HEK293 (cell line): Measurements from ENCODE around the genes SLC11A1, CNPPD1 and GMPPA.

DNA sequence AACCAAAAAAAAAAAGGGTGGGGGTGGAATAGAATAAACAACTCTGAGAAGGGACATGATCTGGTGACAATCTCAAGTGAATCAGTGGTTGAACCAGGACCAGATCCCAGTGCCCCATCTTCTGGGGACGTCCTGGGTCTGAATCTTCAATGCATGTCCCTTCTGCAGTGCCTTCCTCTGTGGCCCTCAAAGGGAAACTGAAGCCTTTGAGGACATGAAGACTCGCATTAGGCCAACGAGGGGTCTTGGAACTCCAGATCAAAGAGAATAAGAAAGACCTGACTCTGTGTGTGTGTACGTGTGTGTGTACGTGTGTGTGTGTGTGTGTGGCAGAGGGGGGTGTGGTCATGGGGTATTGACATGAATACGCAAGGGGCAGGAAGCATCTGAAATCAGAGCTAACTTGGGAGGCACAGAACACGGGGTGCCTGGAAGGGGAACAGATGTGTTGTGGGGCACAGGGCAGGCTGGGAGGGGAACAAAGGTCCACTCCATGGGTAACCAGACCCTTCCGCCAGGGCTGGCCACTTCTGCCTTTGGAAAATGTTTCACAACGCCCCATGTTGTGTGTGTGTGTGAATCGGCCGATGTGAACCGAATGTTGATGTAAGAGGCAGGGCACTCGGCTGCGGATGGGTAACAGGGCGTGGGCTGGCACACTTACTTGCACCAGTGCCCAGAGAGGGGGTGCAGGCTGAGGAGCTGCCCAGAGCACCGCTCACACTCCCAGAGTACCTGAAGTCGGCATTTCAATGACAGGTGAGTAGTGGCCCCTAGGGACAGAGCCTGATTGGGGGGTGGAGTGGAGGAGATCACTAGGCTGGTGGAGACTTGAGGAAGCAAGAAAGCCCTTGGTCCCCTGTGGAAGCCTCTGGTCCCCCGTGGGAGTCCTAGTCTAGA is at the start of gene SLC11A1:
SLC11A1 (plus strand) TSS at position 657 of the 900 bp plus-strand sequence.
- PRO-cap, result no peak
- RRBS, 2 experiments, result no CpG with 5 or more reads among the region's 18 CpGs

- PRO-cap, result no peak
- RRBS, 2 experiments, result no CpG with 5 or more reads among the region's 21 CpGs
Measured at GRCh38 chr2:218392593-218393624, 6.8 kb upstream of the CTDSP1 start.

DNA sequence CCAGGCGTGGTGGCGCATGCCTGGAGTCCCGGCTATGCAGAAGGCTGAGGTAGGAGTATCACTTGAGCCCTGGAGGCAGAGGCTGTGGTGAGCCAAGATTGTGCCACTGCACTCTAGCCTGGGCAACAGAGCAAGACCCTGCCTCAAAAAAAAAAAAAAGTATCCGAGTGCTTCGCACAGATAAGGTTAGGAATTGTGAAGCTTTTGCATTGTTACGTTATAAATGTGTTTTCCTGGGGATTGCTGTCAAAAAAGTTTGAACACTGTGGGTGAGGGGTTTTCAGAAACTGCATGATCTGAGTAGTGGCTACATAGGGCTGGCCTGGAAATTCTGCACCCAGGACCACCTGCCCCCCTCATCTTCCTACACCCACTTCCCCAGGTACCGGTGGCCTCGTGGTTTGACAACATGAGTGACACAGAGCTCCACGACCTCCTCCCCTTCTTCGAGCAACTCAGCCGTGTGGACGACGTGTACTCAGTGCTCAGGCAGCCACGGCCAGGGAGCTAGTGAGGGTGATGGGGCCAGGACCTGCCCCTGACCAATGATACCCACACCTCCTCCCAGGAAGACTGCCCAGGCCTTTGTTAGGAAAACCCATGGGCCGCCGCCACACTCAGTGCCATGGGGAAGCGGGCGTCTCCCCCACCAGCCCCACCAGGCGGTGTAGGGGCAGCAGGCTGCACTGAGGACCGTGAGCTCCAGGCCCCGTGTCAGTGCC is 4.4 kb downstream of the CTDSP1 start:
- PRO-cap, result no peak
- RRBS, 2 experiments, result no CpG with 5 or more reads among the region's 21 CpGs

GRCh38 chr2:218744927-218745586 is 34.4 kb downstream of the TTLL4 start:
- PRO-cap, result no peak
- RRBS, 2 experiments, result no CpG with 5 or more reads among the region's 11 CpGs

DNA sequence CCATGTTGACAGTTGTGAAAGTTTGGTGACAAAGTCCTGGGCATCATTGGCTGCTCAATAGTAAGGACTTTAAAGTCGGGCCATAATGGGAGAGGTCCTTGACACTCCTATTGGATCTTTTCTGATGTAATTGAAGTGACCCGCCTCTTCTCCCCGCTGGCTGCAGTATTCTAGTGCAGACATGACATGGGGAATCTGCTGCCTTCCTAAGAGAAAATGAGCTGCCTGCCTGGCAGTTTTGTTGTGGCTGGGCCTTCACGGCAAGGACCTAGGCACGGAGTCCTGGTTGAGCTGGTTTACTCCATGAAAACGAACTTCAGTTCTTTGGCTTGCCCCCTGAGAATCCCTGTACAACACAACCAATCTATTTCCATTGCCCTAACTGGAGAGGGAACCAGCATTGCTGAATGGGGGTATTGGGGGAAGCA is 26.0 kb upstream of the CYP27A1 start:
- PRO-cap, result no peak
- RRBS, 2 experiments, result no CpG with 5 or more reads among the region's 6 CpGs

DNA sequence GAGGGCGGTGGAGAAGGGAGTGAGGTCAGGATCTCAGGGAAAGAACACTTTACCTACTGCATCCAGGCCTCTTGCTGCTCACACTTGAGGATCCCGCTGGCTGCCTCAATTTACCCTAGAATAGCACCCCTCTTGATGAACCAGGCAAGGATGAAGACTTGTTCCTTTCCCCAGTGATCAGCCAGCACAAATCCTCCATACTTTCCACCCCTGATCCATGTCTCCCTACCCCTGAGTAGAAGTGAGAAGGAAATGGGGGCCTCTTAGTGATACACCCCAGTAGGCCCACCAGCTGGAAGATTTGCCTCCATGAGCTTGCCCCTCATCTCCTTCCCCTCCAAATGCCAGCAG is 14.3 kb downstream of the WNT10A start:
- PRO-cap, result no peak
- RRBS, 2 experiments, result no CpG with 5 or more reads among the region's 2 CpGs

DNA sequence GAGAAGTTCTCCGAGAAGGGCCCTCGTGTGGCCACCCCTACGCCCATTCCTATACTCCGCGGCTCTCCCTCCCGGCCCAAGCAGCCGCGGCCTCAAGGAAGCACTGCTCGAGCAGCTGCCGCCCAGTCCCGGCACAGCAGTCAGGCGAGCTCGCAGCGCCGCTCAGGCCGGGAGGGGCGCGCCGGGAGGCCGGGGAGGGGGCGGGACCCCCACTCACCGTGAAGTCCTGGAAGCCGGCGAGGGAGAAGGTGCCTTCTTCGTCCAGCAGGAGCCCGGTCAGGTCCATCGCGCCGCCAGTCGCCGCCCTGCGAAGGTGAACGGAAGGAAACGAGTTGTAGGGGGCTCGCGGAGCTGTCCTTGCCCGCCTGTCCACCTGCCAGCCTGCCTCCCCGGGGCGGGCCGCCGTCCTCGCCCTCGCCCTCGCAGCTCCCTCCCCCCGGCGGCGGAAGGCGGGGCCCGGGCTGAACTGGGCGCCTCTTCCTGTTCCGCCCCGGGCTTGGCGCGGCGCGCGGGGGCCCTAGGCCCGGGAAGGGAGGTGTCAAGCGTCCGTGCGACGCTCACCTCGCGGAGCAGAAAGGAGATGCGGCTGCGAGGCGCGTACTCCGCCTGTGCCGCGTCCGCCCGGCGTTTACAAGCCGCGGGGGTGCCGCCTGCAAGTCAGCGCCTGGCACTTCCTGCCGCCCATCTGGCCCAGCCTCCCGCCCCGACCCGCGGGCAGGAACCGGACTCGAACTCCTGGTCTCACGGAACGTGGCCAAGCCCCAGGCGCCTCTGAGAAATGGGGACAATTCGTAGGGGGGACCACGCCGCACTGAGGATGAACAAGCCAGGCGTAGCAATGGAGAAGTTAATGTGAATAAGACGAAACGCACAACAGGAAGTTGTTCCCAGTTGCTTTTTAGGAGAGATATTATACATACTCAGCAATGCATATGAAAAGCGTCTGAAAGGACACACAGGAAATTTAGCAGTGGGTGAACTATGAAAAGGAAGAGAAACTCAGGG is at the start of gene CNPPD1:
CNPPD1 (minus strand) TSS at position 383 of the 1,005 bp plus-strand sequence.
- PRO-cap, result bidirectional peak, plus-strand start at position 251 of the sequence, minus-strand start at position 135 of the sequence; bidirectional peak, plus-strand start at position 526 of the sequence, minus-strand start at position 383 of the sequence; bidirectional peak, plus-strand start at position 670 of the sequence, minus-strand start at position 687 of the sequence
- RRBS, 2 experiments, result 1 to 2% methylated on average over 37 to 52 of the region's 95 CpGs

GRCh38 chr2:219216070-219216899 is 2.5 kb downstream of the ABCB6 start:
- PRO-cap, result no peak
- RRBS, 2 experiments, result 96 to 97% methylated on average over 4 of the region's 22 CpGs

DNA sequence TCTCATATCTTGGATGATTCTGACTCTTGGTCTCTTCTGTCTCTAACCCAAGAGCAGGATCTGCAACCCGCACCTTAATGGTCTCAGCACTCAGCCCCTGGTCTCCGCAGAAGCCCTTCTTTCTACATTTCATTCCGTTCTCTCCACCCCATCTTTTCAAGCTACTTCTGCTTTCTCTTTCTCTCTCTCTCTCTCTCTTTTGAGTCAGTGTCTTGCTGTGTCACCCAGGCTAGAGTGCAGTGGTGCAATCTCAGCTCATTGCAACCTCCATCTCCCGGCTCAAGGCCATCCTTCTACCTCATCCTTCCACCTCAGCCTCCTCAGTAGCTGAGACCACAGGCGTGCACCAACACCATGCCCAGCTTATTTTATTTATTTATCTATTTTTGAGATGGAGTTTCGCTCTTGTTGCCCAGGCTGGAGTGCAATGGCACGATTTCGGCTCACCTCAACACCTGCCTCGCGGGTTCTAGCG is 1.2 kb upstream of the TUBA4A start:
- PRO-cap, result no peak
- RRBS, 2 experiments, result no CpG with 5 or more reads among the region's 11 CpGs

DNA sequence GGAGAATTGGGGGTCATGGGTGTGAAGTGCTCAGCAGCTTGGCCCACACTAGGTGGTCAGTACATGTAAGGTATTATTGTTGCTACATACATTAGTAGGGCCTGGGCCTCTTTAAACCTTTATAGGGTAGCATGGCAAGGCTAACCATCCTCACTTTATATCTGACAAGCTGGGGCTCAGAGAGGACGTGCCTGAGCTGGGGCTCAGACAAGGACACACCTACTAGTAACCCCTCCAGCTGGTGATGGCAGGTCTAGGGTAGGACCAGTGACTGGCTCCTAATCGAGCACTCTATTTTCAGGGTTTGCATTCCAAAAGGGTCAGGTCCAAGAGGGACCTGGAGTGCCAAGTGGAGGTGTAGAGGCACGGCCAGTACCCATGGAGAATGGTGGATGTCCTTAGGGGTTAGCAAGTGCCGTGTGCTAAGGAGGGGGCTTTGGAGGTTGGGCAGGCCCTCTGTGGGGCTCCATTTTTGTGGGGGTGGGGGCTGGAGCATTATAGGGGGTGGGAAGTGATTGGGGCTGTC is 1.3 kb upstream of the DES start:
- PRO-cap, result no peak
- RRBS, 2 experiments, result no CpG with 5 or more reads among the region's 4 CpGs

- PRO-cap, result no peak
- RRBS, 2 experiments, result no CpG with 5 or more reads among the region's 4 CpGs
Measured at GRCh38 chr2:219435756-219436058, 1.1 kb downstream of the SPEG start.

GRCh38 chr2:219448856-219449364 is 14.3 kb downstream of the SPEG start:
- PRO-cap, result no peak
- RRBS, 2 experiments, result 92 to 93% methylated on average over 27 to 28 of the region's 42 CpGs

DNA sequence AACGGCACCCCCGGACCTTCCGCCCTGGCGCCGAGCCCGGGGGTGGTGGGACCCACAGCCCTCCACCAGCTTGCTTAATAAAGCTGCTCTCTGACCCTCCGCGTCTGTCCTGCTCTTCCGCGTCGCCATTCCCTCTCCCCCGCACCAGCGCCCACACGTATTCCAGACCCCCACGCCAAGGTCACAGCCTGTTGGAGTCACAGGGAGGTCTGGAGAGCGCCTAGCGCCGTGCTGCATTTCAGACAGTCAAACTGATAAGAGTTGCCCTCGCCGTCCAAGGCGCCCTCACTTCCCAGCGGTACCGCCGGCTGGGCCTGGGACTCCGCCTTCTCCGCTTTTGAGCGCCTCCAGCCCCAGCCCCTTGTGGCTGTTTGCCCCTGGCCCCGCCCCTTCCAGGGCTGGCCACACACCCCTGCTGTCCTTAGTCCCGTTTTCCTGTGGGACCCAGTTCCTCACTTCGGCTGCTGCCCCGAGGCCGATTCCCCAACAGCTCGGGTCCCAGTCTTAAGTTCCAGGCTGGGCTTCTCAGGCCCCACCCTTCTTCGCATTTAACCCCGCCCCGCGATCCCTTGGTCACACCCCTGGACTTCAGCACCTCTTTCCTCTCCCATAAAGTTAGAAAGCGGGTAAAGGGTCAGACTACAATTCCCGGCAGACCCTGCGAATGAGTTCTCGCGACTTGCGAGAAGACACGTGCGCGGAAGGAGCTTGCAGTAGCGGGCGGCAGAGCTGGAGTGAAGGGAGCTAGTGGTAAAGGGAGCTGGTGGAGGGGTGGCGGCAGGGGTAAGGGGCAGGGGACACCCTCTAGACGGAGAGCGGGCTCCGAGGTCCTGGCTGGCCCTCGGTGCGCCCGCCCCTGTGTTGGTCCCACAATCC is at the start of gene GMPPA:
GMPPA (plus strand) TSS at position 703 of the 876 bp plus-strand sequence.
- PRO-cap, result bidirectional peak, plus-strand start at position 711 of the sequence, minus-strand start at position 339 of the sequence
- RRBS, 2 experiments, result 25% methylated on average over 2 of the region's 55 CpGs; no CpG with 5 or more reads in 1 of the 2 experiments

DNA sequence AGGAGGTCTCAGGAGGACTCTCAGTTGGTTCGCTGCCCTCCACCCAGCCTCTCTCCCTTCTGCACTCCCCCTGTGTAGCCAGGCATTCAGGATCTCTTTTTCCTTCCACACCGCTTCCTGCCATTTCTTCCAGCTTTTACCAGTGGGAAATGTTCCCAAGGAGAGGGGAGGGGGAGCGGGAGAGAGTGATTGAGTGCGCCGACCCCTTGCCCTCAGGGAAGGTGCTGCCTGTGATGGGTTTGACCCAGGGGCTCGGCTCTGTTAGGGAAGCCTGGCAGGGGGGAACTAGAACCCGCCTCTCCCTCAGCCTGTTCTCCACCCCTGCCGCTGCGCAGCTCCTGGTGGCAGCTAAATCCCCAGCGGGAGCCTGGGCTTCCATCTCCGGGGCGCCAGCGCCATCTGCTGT is 13.7 kb downstream of the CHPF start:
- PRO-cap, result no peak
- RRBS, 2 experiments, result 1 to 2% methylated on average over 3 of the region's 13 CpGs

GRCh38 chr2:219534072-219534479 is 9.5 kb downstream of the CHPF start:
- PRO-cap, result no peak
- RRBS, 2 experiments, result no CpG with 5 or more reads among the region's 4 CpGs

GRCh38 chr2:219541577-219542221 is 1.9 kb downstream of the CHPF start:
- PRO-cap, result no peak
- RRBS, 2 experiments, result 2% methylated on average over 7 to 9 of the region's 49 CpGs

GRCh38 chr2:219552292-219553220 is 8.7 kb downstream of the TMEM198 start:
- PRO-cap, result bidirectional peak, plus-strand start at chr2:219552515, minus-strand start at chr2:219552403; bidirectional peak, plus-strand start at chr2:219552777, minus-strand start at chr2:219552699
- RRBS, 2 experiments, result 2 to 3% methylated on average over 58 to 61 of the region's 109 CpGs

GRCh38 chr2:219607903-219608769 is 10.5 kb downstream of the STK11IP start:
- PRO-cap, result no peak
- RRBS, 2 experiments, result 96 to 97% methylated on average over 5 of the region's 28 CpGs

- PRO-cap, result no peak
- RRBS, 2 experiments, result 94 to 100% methylated on average over 1 of the region's 15 CpGs
Measured at GRCh38 chr2:219609141-219610142, 11.8 kb downstream of the STK11IP start.

DNA sequence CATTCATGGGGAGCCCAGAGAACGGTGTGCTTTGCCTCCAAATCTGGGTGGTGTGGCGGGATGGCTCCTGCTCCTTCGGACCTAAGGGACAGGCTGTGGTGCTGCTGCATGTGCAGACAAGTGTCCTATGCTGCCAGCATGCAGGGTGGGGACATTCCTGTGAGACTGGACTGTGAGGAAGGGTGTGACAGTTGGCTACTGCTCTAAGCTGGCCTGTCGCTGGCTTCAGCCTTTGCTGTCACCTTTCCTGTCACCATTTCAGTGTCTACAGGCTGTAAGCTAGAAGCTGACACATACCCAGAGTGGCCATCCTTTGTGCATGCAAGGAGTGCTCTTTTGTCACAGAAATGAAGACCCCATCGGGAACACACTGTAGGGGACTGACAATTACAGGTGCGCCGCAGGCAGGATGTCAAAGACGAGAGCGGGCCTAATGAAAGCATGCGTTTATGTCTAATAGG is 2.8 kb upstream of the SLC4A3 start:
- PRO-cap, result no peak
- RRBS, 2 experiments, result no CpG with 5 or more reads among the region's 10 CpGs